Osteocyte (in vitro differentiated cells): ENCODE measurements around a stretch of chr4.

- PRO-cap, result no peak
Observed at GRCh38 chr4:181770506-181770835, 472.7 kb upstream of the TENM3 start.

DNA sequence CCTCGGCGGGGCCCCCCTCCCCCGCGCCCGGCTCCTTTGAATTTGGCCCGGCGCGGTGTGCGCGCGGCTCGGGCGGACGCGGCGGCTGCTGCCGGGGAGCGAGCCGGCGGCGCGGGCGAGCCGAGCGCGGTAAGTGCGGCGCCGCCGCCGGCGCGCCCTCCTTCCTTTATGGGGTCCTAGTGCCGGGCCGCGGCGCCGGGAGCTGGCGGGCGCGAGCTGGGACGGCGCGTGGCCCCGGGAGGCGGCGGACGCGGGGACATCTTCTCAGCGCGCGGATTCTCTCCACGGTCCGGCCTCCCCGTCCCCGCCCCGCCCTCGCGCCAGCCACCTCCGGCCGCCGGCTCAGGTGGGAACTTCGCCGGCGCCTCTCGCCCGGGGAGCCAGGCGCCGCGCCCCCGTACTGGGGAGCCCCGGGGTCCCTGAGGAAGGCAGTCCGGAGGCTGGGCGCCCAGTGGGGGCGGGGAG, 98.5 kb upstream of the TENM3 start:
- PRO-cap, result no peak

DNA sequence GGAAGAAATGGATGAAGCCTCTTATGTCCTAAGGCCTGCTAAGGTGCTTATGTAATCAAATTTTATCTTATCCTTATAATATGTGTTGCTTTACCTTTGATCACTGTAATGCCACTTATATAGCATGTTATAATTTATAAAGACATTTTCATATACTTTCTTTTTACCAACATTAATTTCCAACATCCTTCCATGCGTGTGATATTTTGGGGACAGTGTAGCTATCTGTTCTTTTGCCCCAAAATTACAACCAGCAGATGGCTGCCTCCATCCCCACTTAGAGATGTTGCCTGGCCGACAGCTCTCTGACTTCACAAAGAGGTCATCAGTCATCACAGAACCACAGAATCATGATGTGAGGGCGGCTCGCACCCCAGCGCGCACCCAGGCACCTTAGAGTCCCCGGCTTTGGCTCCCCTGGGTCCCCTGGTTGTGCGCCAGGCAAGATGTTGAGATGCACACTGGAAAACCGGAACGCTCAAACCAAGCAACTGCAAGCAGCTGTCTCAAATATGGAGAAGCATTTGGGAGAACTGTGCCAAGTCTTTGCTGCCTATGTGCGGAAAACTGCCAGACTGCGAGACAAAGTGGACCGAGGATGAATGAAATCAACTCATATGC, 61.6 kb upstream of the WWC2 start:
- PRO-cap, result no peak

DNA sequence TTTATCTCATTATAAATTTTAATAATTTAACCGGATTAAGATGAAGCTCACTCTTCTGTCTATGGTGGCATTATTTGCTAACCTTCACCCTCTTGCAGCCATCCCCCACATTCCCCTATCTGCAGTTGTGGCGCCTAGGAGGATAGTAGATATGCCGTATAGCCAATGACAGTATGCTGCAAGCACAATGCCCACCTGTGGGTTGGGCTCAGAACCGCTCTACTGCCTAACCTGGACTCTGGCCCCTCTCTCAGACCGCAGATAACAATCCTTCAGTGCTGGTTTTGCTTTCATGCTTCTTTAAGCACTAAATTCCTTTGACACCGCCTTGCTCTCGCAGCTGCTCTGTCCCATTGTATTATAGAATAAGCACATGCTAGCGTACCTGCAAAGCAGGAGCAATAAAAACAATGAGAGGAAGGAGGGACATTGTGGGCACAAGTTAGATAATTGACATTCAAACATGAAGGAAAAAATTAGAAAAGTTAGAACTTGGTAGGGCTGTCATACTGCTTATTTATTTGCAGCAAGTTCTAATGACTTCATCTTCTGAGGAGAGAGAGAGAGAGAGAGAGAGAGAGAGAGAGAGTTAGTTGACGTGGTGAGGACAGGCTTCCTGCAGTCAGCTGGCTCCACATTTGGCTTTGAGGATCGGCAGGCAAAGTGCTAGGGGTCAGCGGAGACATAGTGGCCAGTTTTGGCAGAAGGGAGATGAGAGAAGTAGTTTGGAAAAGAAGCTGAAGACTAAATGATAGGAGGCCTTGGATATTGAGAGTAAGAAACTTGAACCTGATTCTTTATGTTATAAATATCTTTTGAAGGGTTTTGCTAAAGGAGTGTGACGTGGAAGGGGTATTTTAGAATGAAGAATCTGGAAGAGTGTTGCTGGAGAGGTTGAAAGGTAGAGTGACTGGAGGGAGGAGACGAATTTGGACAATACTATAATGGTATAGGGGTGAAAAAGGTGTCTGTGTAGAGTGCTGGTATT, 55.9 kb downstream of the WWC2 start:
- PRO-cap, result no peak

- PRO-cap, result no peak
Observed at GRCh38 chr4:183253284-183254187, 66.5 kb downstream of the CLDN22 start.

DNA sequence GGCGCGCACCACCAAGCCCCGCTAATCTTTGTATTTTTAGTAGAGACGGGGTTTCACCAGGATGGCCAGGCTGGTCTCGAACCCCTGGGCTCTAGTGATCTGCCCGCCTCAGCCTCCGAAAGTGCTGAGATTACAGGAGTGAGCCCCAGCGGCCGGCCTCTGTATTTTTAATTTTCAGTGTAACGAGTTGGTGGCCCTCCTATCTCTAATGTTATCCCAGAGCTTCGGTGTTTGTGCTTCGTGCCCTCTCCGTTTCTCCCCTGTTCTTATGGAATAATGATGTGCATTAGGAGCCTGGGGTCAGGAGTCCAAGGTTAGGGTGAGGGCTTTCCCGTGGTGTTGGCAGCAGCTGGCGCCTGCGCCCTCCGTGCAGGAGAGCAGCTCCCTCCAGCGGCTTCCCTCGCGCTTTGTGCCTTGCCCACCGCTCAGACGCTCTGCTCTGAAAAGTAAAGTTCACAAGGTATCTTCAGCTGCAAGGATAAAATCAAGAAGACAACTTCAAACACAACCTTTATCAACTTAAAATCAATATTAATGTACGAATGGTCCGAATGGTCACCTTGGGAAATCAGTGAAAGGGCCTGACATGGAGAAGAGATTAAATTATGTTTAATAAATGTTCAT, 62.1 kb downstream of the TRAPPC11 start:
- PRO-cap, result no peak

GRCh38 chr4:183798976-183799363, 106.1 kb upstream of the STOX2 start:
- PRO-cap, result no peak

GRCh38 chr4:183987992-183988576, 83.0 kb downstream of the STOX2 start:
- PRO-cap, result bidirectional peak, plus-strand start at chr4:183988267, minus-strand start at chr4:183988142

DNA sequence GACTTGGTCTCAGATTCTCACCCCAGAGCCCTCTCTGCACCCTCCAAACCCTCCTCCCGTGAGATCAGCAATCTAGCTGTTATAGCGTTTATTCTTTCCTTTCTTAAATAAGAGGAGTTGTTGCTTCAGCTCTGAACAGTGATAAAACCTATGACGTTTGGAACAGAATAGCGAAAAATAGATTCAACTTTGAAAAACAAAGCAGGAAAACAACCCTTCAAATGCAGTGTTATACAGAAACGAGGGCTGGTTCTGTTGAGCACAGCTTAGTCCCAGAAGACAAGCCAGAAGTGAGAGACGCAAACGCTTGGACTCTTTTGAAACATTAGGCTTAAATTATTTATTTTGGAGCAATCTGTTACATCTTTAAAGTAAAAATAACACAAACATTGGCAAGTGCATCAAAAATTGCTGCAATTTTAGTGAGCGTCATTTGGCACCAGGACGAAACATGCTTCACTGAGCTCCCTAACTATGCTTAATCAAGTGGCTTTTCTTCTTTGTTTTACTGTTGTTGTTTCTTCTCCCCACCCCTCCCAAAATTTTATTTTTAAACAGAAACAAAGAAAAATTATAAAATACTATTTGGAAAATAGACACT, 63.5 kb downstream of the ENPP6 start:
- PRO-cap, result no peak

- PRO-cap, result no peak
Observed at GRCh38 chr4:184193780-184194193, 23.9 kb downstream of the ENPP6 start.

GRCh38 chr4:184288380-184289559, 71.1 kb upstream of the ENPP6 start:
- PRO-cap, result no peak

DNA sequence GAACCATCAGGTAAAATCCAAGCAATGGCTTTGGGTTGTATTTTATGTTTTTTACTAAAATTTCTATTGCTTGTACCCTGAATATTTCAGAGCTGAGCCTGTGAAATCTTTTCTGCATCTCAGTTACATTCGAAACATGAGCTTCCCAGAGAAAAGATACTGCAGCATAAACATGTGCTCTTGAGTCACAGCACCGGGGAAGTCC, 91.0 kb downstream of the IRF2 start:
- PRO-cap, result no peak

DNA sequence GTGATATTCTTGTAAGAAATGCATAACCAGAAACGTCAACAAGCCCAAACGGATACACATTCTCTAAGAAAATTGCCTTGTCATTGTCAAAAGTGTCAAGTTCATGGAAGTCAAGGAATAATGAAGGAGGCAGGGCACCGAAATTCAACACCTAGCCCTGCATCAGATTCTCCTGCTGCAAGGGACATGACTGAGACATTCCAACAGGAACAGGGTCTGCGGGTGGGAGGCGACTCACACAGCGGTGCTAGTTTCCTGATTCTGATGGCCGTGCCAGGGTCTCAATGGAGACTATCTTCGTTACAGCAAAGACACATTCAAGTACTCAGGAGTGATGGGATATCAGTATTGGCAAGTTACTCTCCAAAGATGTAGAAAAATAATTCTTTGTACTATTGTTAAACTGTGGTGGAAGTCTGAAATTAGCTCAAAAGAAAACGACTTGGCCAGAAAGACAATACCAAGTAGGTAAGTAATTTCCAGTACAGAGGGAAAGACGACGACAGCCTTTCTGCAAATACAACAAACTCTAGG, 26.6 kb downstream of the IRF2 start:
- PRO-cap, result no peak

GRCh38 chr4:184470030-184470522, 4.3 kb downstream of the IRF2 start:
- PRO-cap, result no peak

DNA sequence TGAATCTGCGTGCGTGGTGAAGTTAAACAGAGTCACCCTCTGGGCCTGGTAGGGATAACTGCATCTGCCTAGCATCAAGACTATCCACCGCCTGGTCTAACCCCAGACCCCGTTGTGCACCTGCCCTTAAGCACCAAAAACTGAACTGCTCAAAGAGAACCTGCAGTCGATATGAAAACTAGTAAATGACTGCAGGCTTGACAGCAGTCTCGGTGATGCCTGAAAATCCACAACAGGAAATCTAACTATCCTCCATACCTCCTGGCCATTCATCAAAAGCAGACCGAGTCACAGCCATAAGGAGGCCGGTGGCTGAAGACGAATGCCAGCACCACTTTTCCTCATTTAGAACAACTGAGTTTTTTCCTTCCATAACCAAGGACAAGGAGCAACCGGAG, 2.1 kb downstream of the IRF2 start:
- PRO-cap, result unidirectional peak, plus-strand start at position 291 of the sequence

GRCh38 chr4:184779327-184779793, 45.5 kb upstream of the CENPU start:
- PRO-cap, result no peak

DNA sequence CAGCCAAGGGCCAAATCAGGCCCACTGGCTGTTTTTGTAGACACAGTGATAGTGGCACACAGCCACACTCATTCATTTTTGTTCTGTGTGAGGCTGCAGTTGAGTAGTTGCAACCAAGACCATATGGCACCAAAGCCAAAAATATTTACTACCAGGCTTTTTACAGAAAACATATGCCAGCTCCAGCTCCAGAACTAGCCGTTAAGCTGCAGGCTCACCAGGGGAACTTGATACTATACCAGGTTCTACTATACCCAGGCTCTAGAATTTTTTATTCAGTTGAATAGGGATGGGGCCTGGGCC, 40.8 kb downstream of the ACSL1 start:
- PRO-cap, result no peak

DNA sequence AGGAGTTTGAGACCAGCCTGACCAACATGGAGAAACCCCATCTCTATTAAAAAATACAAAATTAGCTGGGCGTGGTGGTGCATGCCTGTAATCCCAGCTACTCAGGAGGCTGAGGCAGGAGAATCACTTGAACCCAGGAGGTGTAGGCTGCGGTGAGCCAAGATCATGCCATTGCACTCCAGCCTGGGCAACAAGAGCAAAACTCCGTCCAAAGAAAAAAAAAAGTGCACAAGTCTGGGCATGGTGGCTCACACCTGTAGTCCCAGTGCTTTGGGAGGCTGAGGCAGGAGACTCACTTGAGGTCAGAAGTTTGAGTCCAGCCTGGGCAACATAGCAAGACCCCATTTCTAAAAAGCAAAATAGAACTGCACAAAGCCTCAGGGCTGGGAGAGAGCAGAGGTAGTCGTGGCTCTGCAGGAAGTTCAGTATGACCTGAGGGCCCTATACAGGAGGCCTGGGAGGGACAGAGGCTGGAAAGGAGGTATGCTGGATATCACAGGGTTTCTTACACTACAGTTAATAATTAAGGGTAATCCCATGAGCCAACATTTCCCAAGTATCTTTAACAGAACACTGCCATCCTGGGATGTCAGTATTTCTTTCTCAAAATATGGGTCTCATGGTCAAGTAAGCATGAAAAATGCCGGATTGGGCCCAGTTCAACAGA, 38.0 kb downstream of the ACSL1 start:
- PRO-cap, result no peak

- PRO-cap, result no peak
Observed at GRCh38 chr4:184794549-184795523, 30.9 kb downstream of the ACSL1 start.

- PRO-cap, result no peak
Observed at GRCh38 chr4:184796333-184796772, 29.4 kb downstream of the ACSL1 start.